ENCODE data around the genes HMOX1, MCM5 and APOL3.

GRCh38 chr22:32853350-32853726, 51.8 kb downstream of the TIMP3 start:
- PRO-cap = no peak
- RAMPAGE, long total RNA = no peak

GRCh38 chr22:32859163-32860157, 58.0 kb downstream of the TIMP3 start:
- PRO-cap = no peak
- RAMPAGE, long total RNA = no peak

DNA sequence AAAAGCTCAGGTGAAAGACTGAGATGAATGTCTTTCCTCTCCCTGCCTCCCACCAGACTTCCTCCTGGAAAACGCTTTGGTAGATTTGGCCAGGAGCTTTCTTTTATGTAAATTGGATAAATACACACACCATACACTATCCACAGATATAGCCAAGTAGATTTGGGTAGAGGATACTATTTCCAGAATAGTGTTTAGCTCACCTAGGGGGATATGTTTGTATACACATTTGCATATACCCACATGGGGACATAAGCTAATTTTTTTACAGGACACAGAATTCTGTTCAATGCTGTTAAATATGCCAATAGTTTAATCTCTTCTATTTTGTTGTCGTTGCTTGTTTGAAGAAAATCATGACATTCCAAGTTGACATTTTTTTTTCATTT, 58.6 kb downstream of the TIMP3 start:
- PRO-cap = no peak
- RAMPAGE, long total RNA = no peak

DNA sequence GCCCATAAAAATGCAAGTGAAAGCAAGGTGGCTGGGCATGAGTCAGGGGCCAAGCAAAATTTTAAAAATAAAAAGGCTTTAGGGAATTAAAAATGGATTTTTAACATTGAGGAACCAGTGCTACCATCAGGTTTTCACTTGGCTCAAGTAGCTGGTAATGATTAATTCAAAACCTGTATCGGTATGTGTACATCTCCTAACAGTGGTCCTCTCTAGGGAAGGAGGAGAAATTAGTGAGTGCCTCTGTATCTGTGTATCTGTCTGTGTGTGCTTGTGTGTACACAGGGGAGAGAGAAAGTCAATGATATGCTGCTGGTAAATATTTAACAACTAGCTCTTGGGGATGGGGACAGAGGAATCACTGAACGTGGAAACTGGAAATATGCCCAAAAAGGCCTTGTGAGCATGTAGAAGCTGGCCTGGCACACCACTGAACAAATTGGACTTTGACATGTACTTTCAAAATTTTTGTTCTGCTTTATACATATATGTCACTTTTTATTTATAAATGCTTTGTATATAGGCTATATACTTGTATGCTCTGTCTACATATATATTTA, 214.0 kb upstream of the SYN3 start:
- PRO-cap = no peak
- RAMPAGE, long total RNA = no peak

DNA sequence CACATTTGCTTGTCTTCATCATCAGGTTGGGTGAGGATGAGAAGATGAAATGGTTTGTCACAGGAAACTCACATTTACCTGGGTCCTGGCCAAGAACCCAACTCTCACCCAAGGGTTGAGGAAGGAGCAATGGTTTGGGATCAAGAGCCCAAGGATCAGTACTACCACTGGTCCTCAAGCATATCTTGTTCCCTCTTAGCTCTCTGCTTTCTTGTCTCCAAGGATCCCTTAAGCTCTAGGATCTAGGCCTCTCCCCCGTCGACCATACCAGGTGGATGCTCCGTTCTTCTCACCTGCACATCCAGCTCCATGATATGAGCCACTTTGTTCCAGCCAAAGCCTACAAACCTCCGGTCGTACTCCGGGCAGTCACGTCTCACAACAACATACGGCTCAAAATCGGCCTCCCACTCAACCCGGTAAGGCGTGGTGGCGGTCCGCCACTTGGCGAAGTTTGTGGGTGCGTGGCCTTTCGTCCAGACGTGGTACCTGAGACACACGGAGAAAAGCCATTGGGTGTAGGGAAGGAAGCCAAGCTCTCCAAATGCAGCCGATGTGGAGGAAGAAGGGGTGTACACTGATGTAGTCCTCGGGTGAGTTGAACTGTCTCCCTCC, 218.7 kb upstream of the SYN3 start:
- PRO-cap = no peak
- RAMPAGE, long total RNA = no peak

DNA sequence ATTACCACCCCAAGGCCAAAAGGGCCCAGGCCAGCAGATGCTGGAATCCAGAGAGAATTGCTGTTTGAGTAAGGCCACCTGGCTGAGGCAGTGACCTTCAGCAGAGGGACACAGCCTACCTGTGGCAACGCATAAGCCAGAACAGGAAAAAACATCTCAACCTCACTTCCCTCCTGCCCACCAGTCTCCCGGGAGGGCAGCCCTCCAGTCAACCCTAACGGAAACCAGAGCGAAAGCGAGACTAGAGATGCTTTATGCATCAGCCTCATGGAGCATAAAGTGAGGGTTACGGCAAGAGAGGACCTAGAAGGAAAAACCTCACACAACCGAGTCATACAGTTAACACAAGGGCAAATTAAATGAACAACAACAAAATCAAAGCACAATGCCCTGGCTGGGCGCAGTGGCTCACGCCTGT, 352.2 kb downstream of the LARGE1 start:
- PRO-cap = no peak
- RAMPAGE, long total RNA = no peak

DNA sequence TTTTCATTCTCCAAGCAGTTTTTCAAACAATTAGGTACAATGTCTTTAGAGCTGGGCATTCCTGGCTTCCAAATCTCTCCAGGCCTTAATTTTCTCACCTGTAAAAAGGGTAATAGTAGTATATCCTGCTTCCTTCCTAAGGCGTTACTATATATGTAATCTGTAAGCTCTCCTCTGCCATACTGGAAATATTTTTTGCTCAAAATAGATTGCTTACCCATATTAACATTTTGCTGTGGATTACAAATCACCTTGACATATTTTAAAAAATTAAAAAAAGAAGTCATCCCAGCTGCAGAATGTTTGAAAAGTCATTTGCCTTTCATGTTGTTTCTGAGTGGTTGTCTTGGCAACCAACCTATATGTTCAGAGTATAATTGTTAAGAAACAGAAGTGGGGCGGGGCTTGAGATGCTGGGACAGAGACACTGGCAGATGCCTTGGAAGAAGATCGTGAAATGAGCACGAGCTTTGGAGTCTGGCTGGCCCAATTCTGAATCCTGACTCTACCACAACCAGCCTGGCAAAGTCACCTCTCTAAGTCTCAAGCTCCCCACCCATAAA, 348.3 kb downstream of the LARGE1 start:
- PRO-cap = no peak
- RAMPAGE, long total RNA = no peak

GRCh38 chr22:33658814-33659008, 261.6 kb downstream of the LARGE1 start:
- PRO-cap = no peak
- RAMPAGE, long total RNA = no peak

- PRO-cap = no peak
- RAMPAGE, long total RNA = no peak
Observed at GRCh38 chr22:33873756-33874489, 46.4 kb downstream of the LARGE1 start.

GRCh38 chr22:33908802-33908973, 11.6 kb downstream of the LARGE1 start:
- PRO-cap = no peak
- RAMPAGE, long total RNA = no peak

GRCh38 chr22:35327012-35327651, 27.4 kb downstream of the TOM1 start:
- PRO-cap = no peak
- RAMPAGE, long total RNA = no peak

GRCh38 chr22:35337200-35338227, 37.8 kb downstream of the TOM1 start:
- PRO-cap = unidirectional peak, plus-strand start at chr22:35337723
- RAMPAGE, long total RNA = no peak

DNA sequence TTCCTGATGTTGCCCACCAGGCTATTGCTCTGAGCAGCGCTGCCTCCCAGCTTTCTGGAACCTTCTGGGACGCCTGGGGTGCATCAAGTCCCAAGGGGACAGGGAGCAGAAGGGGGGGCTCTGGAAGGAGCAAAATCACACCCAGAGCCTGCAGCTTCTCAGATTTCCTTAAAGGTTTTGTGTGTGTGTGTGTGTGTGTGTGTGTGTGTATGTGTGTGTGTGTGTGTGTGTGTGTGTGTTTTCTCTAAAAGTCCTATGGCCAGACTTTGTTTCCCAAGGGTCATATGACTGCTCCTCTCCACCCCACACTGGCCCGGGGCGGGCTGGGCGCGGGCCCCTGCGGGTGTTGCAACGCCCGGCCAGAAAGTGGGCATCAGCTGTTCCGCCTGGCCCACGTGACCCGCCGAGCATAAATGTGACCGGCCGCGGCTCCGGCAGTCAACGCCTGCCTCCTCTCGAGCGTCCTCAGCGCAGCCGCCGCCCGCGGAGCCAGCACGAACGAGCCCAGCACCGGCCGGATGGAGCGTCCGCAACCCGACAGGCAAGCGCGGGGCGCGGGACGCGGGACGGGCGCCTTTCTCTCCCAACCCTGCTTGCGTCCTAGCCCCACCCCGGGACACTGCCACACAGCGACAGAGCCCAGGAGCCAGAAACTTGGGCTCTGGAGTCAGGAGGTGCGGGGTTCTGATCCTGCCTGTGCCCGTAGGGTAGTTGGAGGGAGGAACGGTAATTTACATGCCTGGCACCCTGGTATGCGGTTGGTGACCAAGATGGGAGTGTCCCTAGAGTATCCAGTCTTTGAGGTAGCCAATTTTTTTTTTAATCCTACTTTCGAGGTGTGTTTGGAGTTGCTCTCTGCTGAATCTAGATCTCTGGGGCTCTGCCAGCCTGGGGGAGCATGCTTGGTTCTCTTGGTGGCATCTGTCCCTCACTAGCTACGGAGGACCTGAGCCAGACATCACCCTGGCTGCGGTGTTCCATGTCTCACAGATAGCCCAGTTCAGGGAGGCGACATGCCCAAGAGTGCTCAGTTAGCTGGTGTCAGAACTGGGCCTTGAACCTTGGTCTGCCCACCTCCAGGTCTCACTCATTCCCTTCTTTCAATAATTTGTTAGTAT, at the start of gene HMOX1:
HMOX1 (plus strand) TSS at position 441 of the 1,118 bp plus-strand sequence.
- PRO-cap = bidirectional peak, plus-strand start at position 437 of the sequence, minus-strand start at position 368 of the sequence
- RAMPAGE, long total RNA = no peak

- PRO-cap = bidirectional peak, plus-strand start at chr22:35400142, minus-strand start at chr22:35399896
- RAMPAGE, long total RNA = start-site peak on the plus strand at chr22:35400123-35400188, 1,489 and 91 reads in 2 replicates
Observed at GRCh38 chr22:35399759-35400355, at the start of gene MCM5. MCM5 (plus strand) TSS chr22:35400140.

GRCh38 chr22:35402495-35403505, 2.9 kb downstream of the MCM5 start:
- PRO-cap = no peak
- RAMPAGE, long total RNA = no peak

GRCh38 chr22:35552211-35552801, 11.7 kb downstream of the RASD2 start:
- PRO-cap = bidirectional peak, plus-strand start at chr22:35552682, minus-strand start at chr22:35552387
- RAMPAGE, long total RNA = no peak

DNA sequence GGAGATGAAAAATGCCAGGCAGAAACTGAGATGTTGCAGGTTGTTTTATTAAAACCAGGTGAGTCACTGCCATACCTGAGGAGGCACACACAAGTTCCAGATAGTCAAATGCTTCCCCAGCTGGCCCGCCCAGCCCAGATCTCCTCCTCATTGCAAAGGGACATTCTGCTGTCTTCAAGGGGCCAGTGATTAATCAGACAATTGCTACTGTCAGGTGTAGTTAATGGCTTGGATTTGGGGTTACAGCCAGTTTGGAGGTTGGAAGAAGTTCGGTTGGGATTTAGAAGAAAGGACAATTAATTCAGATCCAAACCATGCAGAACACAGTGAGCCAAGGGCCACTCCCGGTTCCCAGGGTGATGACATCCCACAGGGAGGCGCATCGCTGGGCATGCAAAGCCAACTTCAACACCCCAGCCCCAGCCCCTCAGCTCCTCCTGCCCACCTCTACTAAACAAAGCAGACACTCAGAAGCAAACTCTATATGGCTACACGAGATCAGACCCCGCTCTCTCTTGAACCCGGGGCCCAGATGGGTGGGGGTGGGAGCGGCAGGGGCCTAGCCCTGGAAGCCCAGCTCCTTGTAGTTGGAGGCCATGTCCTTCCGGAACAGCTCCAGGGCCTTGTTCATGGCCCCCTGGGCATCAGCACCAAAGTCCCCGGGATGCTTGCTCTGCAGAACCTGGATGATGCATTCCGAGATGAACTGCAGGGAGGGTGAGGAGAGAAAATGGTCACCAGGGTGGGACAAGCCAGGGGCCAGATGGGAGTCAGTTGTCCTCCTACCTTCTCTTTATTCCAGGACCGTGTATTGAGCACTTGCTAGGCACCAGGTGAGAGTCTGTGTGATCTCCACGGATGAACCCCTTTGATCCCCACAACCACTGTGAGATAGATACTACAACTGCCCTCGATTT, 10.1 kb downstream of the MB start:
- PRO-cap = no peak
- RAMPAGE, long total RNA = no peak

DNA sequence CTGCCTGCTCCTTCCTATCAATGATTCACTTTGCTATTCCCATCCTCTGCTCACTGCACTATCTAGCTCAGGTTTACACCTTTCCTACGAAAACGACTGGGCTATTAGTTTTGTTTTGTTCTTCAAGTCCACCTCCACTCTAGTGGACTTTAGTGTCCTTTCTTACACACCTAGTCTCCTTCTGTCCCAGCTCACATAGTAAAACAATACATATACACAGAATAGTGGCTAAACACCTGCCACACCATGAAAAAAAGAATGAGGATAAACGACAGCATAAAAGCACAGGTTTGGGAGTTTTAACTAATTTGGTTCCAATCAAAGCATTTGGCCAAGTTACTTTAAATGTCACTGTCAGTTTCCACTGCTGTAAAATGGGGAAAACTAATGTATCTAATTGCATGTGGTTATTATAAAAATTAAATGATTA, 108.8 kb downstream of the RBFOX2 start:
- PRO-cap = no peak
- RAMPAGE, long total RNA = no peak

- PRO-cap = no peak
- RAMPAGE, long total RNA = no peak
Observed at GRCh38 chr22:35995244-35995762, 33.3 kb downstream of the RBFOX2 start.

DNA sequence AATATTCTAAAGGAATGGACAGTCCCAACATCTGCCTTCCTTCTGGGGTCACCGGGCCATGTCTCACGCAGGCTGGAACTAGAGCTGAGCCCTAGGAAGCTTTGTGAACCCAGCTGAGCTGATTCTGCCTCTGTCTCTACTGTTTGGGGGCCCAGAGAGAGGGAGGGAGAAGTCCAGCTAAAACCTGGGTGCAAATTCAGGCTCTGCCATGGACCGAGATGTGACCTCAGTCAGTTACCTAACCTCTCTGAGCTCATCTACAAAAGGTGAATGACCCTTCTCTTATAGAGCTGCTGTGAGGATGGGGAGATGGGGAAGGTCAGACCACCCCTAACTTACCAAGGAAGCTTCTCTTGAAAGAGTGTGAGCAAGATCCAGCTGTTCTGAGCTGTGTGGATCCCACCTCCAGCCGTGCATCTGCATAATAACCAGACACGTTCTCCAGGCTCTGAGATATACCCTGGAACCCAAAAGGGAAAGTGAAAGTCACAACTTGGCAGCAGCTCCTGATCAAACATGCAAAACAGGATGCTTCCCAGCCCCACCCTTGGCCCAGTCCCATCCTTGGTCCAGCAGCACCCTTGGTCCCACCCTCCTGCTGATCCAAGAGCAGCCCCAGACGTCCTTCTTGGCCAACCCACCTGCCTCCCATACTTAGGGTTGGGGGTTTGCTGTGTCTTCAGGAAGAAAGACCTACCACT, at the start of gene APOL3:
APOL3 (minus strand) TSS at position 426 of the 701 bp plus-strand sequence.
- PRO-cap = unidirectional peak, minus-strand start at position 426 of the sequence
- RAMPAGE, long total RNA = no peak